Monocyte (primary cell): Measurements from ENCODE around the genes MAP4K3 and COX7A2L.

GRCh38 chr2:39265921-39266803 is 145.3 kb upstream of the SOS1 start:
- PRO-cap, 2 experiments, result no peak in any of the 2 experiments

GRCh38 chr2:39436331-39437371 is at the start of gene MAP4K3:
Gene MAP4K3 (minus strand): TSS chr2:39437285.
- PRO-cap, 2 experiments, result peak in 2 of 2 experiments; most common plus-strand start chr2:39437172 (in 1); most common minus-strand start chr2:39437140 (in 1)

DNA sequence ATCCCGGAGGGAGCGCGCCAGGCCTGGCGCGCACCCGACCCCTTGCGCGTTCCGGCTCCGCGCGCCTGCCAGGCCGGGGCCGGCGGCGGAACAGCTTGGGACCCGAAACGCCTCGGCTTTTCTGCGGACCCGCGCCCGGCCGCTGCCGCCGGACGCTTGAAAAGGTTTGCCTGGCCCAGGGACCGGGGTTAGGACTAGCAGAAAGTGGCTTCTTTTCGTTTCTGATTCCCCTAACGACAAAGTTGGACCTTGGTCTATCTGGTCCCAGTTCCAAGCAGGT is 227 bp upstream of the MAP4K3 start:
- PRO-cap, 2 experiments, result peak in 1 of 2 experiments; most common plus-strand start position 71 of the sequence (in 1)

- PRO-cap, 2 experiments, result no peak in any of the 2 experiments
Observed at GRCh38 chr2:39911022-39911373, 131.9 kb upstream of the THUMPD2 start.

DNA sequence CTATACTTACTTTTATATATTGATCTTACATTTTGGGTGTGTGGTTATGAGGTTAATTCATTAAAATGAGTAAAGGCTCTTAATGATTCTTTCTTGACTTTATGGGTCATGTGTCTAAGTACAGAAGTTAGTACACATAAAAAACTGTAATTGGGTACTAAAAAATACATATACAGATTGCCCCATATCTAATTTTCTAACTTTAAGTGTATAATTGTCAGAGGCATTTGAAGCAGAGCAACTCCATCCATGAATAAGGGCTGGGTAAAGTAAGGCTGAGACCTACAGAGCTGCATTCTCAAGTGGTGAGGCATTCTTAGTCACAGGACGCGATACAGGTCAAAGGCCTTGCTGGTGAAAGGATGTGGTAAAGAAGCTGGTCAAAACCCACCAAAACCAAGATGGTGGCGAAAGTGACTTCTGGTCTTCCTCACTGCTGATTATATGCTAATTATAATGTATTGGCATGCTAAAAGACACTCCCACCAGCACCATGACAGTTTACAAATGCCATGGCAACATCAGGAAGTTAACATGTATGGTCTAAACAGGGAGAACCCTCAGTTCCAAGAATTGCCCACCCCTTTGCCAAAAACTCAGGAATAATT is 50.0 kb downstream of the SLC8A1 start:
- PRO-cap, 2 experiments, result no peak in any of the 2 experiments

- PRO-cap, 2 experiments, result no peak in any of the 2 experiments
Observed at GRCh38 chr2:41610446-41610998, 437.3 kb upstream of the PKDCC start.

- PRO-cap, 2 experiments, result no peak in any of the 2 experiments
Observed at GRCh38 chr2:41725732-41726369, 322.0 kb upstream of the PKDCC start.

DNA sequence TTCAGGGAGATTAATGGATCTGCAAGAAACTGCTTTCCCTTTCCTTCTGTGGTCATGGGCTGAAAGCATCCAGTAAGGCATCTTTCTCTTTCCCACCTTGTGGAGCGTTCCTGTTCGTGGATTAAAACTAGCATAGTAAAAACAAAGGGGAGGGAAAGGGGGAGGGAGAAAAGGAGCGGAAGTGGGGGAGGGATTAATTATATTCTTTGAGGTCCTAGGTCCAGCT is 140.3 kb upstream of the PKDCC start:
- PRO-cap, 2 experiments, result no peak in any of the 2 experiments

DNA sequence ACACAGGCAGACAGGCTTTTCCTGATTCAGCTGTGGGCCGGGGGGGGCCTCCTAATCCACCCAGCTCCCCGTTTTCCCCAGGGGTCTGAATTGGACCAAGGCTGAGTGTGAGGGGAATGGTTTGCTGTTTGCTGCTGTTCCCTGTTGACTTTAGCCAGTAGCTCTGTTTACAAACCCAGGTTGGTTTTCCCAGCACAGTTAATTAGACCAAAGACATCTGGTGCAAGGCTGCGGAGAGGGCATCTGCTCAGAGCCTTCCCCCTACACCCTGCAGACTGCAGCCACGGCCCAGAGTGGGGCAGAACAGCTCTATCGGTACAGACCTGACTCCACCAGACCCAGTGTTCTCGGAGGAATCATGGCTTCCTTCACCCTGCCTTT is 1.8 kb upstream of the PKDCC start:
- PRO-cap, 2 experiments, result no peak in any of the 2 experiments

- PRO-cap, 2 experiments, result peak in 2 of 2 experiments; most common plus-strand start chr2:42361663 (in 2); most common minus-strand start chr2:42361219 (in 2)
Observed at GRCh38 chr2:42360815-42361902, at the start of gene COX7A2L. Gene COX7A2L (minus strand): TSS chr2:42361217.

GRCh38 chr2:42722427-42722866 is 41.5 kb downstream of the OXER1 start:
- PRO-cap, 2 experiments, result peak in 1 of 2 experiments; most common minus-strand start chr2:42722555 (in 1)

GRCh38 chr2:42788148-42788501 is 4.3 kb downstream of the HAAO start:
- PRO-cap, 2 experiments, result no peak in any of the 2 experiments

DNA sequence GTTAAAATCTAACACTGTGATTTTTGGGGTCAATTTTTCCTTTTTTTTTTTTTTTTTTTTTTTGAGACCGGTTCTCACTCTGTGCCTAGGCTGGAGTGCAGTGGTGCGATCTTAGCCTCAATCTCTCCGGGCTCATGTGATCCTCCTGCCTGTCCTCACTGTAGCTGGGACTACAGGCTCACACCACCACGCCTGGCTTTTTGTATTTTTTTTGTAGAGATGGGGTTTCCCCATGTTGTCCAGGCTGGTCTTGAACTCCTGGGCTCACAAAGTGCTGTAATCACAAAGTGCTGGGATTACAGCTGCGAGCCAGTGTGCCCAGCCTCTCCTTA is 2.9 kb upstream of the HAAO start:
- PRO-cap, 2 experiments, result no peak in any of the 2 experiments

DNA sequence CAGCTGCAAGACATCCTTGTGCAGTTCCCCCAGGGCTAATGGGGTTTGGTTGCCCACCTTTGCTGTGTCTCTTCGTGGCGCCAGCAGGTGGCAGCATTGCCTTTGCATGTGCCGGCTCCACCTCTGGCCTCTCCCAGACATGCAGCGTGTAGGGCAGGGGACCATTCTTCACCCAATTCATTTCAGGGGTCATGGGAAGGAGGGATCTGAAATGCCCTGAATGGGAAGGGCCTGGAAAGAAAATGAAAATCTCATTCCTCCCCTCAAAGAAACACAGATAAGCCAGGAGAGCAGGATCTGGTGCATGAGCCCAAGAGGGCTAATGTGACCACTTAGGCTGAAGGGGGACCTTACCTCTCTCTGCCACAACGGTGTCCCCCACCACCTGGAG is 36.6 kb upstream of the HAAO start:
- PRO-cap, 2 experiments, result no peak in any of the 2 experiments

GRCh38 chr2:42863949-42864305 is 71.5 kb upstream of the HAAO start:
- PRO-cap, 2 experiments, result no peak in any of the 2 experiments

GRCh38 chr2:42896988-42897413 is 104.6 kb upstream of the HAAO start:
- PRO-cap, 2 experiments, result peak in 1 of 2 experiments; most common plus-strand start chr2:42897164 (in 1)

DNA sequence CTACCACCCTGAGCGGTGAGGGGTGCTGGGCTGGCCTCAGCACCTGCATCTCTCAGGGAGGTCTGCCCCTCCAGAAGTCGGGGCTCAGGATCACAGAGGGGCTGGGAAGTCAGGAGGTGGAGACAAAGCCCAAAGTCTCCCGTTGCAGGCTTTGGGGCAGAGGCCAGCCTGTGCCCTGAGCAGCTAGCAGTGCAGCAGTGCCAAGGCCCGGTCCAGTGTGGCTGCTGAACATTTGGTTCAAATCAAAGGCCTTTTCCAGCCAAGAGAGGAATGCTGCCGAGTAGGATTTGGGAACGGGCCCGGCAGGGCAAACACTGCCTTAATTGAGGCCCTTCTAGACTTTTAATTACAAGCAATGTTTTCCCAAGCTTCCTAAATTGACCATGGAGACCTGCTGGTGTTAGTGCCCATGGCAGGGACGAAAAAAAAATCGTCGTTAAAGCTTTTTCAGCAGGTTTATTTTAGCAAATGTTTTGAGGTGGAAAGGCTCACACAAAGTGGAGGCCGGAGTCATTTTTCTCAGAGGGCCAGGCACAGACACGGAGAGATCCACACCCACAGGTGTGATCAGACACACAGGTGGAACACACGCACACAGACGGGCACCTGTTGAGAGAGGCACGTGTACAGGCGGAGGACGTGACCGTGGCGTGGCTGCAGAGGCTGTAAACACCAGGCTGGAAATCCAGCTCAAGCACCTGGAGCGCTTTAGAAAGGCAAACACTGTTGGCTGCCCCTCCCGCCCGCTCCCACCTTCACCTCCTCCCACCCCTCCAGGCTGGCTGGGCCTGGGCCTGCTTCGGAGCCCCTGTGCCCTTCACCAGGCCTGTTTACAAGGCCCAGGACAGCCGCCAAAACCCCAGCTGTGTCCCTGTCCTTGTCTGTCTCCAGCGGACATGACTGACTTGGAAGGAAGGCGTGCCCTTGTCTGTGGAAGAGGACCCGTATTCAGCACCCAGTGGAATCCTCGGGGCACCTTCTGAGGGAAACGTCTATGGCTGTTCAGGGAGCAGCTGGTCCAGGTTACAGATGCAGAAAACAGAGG is 133.9 kb upstream of the HAAO start:
- PRO-cap, 2 experiments, result no peak in any of the 2 experiments

DNA sequence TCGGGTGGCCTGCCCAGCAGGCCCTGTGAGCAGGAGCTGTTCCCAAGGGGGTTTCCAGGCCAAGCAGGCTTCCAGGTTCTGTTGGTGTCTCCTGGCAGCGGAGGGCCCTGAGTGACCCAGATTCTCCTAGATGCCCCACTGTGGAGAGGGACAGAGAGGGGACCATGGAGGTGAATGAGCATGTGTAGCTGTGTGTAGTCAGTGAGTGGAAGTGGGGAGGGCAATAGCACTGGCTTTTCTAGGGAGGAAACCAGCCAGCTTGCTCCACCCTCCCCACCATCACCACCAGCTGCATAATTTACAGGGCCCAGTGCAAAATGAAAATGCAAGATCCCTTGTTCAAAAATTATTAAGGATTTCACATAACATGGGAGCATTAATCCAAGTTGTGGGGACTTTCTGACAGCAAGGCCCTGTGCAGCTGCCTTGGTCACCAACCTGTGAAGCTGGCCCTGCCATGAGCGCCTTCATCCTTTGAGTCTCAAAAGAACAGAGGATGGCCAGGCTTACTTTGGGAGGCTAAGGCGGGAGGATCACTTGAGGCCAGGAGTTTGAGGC is 172.3 kb upstream of the HAAO start:
- PRO-cap, 2 experiments, result no peak in any of the 2 experiments

- PRO-cap, 2 experiments, result no peak in any of the 2 experiments
Observed at GRCh38 chr2:43021514-43022520, 204.6 kb downstream of the ZFP36L2 start.

- PRO-cap, 2 experiments, result no peak in any of the 2 experiments
Observed at GRCh38 chr2:43039112-43039841, 187.1 kb downstream of the ZFP36L2 start.